Helper T cell (primary cell): ENCODE measurements around a stretch of chr9.

DNA sequence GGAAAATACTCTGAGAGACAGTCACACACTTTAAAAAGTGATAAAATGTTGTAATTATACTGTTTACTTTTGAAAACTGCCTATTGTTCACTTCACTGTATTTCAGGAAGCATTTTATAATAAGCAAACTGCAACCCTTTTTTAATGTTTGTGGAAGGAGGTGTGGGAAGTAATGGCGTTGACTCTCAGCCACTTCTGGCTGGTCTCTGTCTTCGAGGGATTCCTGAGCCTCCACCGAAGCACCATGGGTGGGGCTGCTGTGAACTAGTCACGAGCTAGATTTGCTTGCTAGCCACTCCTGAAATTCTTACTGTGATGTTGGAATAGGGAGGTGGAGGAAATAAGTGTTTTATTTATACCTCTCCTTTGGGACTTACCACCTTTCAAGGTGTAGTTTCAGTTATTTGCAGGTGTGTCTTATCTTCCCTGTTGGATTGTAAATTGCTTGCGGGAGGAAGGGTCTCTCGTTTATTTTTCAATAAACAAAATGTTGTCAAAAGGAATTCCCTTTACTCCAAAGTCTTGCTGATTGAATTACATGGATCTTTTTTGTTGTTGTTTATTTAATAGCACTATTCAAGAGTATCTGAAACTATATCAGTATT, 26.9 kb downstream of the PIP5K1B start:
- PRO-cap, 2 experiments, result no peak in any of the 2 experiments

DNA sequence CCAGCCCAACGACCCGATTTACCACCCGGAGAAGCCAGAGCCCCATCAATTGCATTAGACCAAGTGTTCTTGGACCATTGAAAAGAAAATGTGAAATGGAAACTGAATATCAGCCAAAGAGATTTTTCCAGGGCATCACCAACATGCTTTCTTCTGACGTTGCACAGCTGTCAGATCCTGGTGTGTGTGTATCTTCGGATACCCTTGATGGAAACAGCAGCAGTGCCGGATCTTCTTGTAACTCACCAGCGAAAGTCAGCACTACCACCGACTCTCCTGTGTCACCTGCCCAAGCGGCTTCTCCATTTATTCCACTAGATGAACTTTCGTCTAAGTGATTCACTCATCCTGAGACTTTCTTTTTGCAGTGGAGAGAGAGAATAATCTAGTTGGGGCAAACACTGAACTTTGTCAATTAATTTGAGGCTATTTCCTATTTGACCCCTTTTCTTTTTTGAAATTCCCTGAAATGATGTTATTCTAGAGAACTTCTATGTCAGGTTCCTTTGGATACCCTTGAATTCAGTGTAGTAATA, 894 bp downstream of the PABIR1 start:
- PRO-cap, 2 experiments, result no peak in any of the 2 experiments

DNA sequence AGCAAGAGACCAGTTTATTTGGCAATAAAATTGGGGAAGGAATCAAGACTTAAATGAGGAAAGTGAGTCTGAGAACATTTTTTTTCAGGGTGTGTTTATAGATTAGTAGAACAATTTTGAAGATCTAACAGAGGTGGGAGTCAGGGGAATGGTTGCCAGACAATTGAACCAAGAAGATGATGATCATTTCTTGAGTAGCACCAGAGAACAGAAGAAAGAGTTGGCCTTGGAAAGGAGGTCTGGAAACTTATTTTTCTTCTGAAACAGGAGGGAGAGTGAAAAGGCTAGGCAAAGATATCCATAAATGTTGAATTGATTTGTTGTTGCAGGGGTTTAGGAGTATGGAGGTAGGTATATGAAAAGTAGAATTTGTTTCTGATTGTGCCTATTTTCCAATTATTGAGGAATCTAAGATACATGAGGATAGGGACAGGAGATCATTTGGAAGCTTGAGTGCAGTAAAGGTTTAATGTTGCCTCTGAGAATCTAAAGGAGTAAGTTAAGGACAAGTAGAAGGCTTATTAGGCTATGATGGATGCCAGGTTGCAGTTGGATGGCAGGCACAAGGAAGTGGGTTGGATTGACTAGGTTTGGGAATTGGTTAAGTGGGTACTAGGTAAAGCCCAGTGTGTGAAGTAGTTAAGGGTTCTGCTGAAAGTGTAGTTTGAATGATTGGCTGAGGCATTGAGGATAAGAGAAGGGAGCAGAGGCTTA, 4.8 kb downstream of the PABIR1 start:
- PRO-cap, 2 experiments, result no peak in any of the 2 experiments

DNA sequence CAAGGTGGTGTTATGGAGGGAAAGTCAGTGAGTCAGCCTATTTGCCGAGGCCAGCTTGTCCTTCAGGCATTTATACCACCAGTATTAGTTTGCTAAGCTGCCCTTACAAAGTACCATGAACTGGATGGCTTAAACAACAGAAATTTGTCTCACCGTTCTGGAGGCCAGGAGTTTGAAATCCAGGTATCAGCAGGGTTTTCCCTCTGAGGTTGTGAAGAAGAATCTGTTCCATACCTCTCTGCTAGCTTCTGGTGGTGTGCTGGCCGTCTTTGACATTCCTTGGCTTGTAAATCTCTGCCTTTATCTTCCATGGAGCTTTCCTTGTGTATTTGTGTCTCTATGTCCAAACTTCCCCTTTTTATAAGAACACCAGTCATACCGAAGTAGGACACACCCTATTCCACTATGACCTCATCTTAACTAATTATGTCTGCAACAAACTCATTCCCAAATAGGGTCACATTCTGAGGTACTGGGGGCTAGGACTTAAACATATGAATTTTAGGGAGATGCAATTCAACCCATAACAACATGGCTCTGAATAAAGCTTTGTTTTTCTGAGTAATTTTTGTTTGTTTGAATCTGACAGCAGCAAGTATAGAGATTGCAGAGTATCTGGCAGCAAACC, 38.3 kb downstream of the PRKACG start:
- PRO-cap, 2 experiments, result no peak in any of the 2 experiments

DNA sequence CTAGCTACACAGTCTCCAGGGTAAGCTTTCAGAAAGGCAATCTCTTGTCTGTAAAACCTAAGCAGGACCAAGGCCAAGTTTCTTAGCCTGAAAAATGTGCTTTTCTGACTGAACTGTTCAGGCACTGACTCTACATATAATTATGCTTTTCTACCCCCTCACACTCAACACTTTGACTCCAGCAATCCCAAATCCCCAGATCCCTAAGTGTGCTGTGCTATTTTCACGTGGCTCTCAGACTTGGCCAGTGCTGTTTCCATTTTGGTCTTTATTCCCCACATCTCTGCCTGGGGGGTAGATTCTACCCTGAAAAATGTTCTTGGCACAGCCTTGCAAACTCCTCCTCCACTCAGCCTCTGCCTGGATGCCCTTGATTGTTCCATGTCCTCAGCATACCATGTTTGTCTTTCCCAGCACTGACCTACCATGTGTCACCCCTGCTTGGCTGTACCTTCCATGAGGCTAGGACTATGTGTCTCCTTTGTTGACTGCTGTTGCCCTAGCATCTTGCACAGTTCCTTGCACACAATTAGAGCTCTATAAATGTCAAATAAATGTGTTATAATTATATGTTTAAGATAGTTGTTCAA, 43.0 kb downstream of the FXN start:
- PRO-cap, 2 experiments, result no peak in any of the 2 experiments

DNA sequence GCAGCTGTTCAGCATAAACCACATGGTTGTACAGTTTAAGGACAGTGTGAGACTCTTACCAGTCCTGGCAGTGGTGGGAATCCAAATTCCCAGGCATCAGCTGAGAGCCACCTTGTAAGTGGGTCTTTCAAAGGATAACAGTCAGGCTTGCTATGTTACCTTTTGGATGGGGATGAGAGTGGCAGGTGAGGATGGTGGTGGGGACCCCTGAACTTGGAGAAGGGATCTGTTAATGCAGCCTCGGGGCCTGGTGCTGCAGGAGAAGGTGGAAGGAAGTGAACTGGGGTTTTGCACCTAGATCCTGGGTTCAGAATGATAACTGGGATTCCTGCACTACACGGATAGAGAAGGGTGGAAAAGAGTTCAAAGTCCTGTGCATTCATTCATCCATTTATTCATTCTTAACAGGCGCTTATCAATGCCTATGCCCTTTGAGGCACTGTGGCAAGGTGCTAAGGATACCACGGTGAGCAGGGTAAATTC, 41.8 kb upstream of the TJP2 start:
- PRO-cap, 2 experiments, result no peak in any of the 2 experiments

DNA sequence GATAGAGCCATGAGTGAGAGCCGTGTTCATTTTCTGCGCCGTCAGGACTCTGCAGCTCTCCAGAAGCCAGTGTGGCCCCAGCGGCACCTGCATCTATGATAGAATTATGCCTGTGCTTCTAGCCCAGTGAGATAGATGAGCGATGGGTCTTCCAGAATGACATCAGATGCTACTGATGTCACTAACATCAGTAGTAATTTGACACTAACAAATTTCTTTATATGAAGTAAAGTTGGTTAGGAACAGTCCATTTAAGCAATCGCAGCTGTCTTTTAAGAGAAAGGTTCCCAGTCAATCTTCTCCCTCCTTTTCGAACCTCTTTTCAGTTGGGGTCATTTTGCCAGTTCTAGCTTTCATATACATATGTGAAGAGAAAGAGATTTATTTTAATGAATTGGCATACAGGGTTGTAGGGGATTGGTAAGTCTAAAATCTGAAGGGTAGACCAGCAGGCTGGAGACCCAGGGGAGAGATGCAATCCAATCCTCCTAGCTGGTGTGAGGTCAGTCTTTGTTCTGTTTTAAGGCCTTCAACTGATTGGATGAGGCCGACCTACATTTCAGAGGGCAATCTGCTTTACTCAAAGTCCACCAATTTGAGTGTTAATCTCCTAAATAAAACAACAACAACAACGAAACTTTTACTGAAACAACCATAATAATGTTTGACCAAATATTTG, 68.0 kb upstream of the ENTREP1 start:
- PRO-cap, 2 experiments, result no peak in any of the 2 experiments

DNA sequence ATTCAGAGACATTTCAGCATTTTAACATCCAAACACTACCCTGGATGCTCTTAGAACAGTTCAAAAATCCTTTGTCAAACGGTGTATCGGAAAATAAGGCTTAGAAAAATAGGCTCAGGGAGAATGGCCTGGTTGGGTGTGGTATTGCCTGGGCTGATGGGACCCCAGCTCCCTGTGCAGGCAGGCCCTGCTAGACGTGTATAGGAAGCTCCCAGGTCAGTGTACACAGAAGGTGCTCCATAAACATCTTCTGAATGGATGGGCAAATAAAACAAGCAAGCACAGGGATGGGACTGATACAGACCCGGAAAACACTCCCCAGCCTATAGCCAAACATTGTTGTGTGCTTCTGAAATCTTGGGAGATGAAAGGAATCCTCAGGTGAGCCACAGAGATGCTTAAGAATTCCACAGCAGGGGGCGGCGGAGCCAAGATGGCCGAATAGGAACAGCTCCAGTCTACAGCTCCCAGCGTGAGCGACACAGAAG, 151.7 kb downstream of the ENTREP1 start:
- PRO-cap, 2 experiments, result no peak in any of the 2 experiments

GRCh38 chr9:69582148-69582695, 89.9 kb downstream of the APBA1 start:
- PRO-cap, 2 experiments, result no peak in any of the 2 experiments

GRCh38 chr9:70044289-70044706, 650 bp downstream of the MAMDC2 start:
- PRO-cap, 2 experiments, result no peak in any of the 2 experiments

DNA sequence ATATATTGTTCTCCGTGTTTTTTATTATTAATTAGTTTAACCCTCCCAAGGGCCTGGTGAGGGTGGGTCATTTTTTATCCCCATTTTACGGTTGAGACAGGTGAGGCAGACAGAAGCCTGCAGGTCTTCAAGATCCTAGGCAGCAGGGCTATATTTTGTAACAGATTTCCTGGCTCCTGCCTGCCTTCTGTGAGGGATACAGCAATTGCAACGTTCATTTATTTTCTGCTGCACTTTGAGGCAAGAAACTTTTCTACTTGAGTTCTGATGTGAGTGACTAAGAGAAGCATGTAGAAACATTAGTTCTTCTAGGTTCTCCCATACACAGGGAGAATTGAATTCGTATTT, 14.8 kb downstream of the MAMDC2 start:
- PRO-cap, 2 experiments, result no peak in any of the 2 experiments

GRCh38 chr9:70080522-70080967, 36.9 kb downstream of the MAMDC2 start:
- PRO-cap, 2 experiments, result no peak in any of the 2 experiments

DNA sequence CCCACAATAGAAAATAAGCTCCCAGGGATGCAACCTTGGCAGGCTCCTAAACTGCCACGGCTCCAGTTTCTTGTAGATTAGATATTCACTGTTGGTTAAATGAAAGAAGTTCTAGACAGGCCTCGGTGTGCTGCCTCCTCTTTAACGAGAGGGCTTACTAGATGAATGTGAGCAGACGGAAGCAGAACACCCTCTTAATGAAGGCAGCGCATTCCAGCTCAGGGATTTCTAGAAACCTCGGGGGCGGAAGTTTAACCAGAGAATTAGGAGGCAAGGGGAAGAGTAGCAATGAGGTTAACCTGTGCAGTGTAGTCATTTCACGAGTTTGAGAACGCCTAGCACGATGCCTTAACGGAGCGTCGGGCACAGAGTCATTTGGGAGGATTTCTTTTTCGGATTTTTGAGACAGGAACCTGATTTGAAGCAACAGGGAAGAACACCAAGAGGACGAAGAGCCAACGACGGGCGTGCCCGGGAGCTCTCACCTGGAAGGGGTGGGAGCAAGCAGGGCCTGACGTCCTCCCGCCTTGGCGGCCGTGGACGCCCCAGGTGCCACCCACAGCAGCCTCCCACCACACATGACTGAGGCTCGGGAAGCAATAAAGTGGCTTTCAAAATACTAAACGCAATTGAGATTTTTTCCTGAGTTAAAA, 555 bp upstream of the SMC5 start:
- PRO-cap, 2 experiments, result peak in 2 of 2 experiments; most common plus-strand start position 160 of the sequence (in 2); most common minus-strand start position 169 of the sequence (in 1)

GRCh38 chr9:70280568-70281038, 21.8 kb downstream of the SMC5 start:
- PRO-cap, 2 experiments, result no peak in any of the 2 experiments

GRCh38 chr9:70381404-70381731, 33.1 kb downstream of the KLF9 start:
- PRO-cap, 2 experiments, result no peak in any of the 2 experiments

- PRO-cap, 2 experiments, result peak in 1 of 2 experiments; most common plus-strand start chr9:70411400 (in 1); most common minus-strand start chr9:70411122 (in 1)
Measured at GRCh38 chr9:70410814-70411481, 3.5 kb downstream of the KLF9 start.

DNA sequence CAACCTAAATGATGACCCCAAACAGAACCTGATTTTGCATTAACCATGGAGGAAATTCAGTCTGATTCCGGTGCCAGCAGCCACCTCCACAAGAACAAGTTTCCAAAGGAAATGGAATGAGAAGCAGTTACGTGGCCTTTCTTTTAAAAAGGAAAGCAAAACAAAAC, 3.1 kb downstream of the KLF9 start:
- PRO-cap, 2 experiments, result peak in 2 of 2 experiments; most common minus-strand start position 112 of the sequence (in 2)

- PRO-cap, 2 experiments, result no peak in any of the 2 experiments
Measured at GRCh38 chr9:70466914-70467646, 52.6 kb upstream of the KLF9 start.

- PRO-cap, 2 experiments, result no peak in any of the 2 experiments
Measured at GRCh38 chr9:70475216-70475702, 60.8 kb upstream of the KLF9 start.

GRCh38 chr9:70601995-70602322, 187.5 kb upstream of the KLF9 start:
- PRO-cap, 2 experiments, result no peak in any of the 2 experiments